ENCODE data around the genes ATP5F1E and CDH26.

- PRO-cap, 10 experiments, result peak in 8 of 10 experiments; most common plus-strand start chr20:59032114 (in 1); most common minus-strand start chr20:59032085 (in 4)
Observed at GRCh38 chr20:59031438-59032177, 527 bp downstream of the ATP5F1E start.

GRCh38 chr20:59032178-59033353 lies at the start of gene ATP5F1E:
TSS of gene ATP5F1E (minus strand) at chr20:59032335.
- PRO-cap, 10 experiments, result peak in 10 of 10 experiments; most common plus-strand start chr20:59032570 (in 7); most common minus-strand start chr20:59032302 (in 3)

DNA sequence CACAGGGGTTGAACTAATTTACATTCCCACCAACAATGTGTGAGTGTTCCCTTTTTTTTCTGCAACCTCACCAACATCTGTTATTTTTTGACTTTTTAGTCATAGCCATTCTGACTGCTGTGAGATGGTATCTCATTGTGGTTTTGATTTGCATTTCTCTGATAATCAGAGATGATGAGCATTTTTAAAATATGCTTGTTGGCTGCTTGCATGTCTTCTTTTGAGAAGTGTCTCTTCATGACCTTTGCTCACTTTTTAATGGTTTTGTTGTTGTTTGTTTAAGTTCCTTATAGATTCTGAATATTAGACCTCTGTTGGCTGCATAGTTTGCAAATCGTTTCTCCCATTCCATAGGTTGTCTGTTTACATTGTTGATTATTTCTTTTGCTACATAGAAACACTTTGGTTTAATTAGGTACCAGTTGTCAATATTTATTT lies 1.8 kb upstream of the ZNF831 start:
- PRO-cap, 10 experiments, result no peak in any of the 10 experiments

DNA sequence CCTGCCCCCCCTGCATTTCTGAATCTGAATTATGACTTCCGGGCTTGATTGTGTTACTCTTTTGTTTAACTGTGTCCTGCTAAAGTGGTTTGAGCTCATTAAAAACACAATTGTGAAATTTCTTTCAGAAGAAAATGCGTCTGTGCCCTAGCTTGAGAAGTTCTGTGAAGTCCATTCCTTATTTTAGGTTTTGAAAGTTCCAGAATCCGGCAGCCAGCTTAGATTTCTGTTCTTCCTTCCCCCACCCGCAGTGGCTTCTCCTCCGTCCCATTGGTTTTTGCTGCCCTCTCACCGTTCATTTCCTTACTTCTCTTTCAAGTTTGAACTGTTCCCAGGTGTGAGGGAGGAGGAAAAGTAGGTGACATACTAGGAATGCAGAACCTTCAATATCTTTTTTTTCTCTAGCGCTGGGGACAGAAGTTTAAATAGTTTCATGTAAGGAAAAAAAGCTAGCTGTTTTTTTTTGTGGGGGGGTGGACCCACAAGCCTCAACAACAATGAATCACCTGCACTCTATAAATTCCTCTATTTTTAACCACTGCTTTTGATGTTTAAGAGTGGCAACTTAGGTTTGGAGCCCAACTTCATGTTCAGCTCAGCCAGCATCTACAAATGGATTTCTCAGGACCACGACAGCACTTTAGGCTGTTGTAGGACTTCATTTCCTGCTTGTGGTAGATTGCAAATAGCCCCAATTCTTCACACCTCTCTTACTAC lies 7.2 kb upstream of the EDN3 start:
- PRO-cap, 10 experiments, result no peak in any of the 10 experiments

GRCh38 chr20:59469566-59470292 lies 134.6 kb upstream of the PHACTR3 start:
- PRO-cap, 10 experiments, result no peak in any of the 10 experiments

- PRO-cap, 10 experiments, result no peak in any of the 10 experiments
Observed at GRCh38 chr20:59948763-59949118, 8.6 kb downstream of the FAM217B start.

DNA sequence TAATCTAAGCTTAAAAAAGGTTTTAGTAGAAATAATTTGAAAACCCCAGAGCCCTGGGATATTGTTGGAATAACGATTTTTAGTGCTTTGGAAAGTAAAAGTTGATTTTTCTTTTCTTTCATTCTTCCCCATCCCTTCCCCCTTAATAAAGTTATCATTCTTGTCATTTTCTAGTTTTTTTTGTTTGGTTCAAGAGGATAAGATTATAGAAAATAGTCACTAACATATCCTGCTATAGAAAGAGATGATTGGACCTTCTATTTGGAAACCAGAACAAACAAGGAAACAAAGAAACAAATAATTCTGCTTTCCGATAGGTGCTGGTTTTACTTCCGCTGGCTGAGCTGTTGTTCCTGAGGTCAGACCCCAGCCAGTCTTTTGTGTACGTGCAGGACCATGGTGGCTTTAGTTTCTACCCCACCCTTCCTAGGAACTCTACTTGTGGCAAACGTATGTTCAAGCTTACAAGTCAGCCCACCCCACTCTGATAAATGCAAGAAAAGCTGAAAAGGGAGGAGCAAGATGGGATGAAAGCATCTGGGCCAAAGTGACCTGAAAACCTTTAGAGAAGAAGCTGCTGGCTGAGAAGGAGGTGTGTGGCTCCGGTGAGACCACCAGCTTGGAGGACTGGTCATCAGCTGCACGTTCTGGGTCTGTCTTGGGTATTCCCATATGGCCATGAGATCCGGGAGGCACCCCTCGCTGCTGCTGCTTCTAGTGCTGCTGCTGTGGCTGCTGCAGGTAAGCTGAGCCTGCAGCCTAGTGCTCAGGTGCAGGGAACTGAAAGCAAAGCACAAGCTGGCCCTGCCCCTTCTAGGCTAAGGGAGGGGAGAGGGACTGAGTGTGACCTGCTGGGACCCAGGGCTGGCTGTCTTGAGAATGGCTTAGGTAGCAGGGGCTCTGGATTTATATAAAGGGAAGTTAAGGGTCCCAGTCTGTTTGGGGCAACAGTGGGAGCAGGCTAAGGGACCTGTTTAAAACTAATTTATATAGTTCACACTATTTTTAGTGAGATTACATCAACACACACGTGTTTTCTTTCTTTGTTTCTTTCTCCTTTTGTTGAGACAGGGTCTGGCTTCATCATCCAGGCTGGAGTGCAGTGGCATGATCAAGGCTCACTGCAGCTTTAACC lies at the start of gene CDH26:
Gene CDH26 (plus strand): TSS at position 369 of the 1,135 bp plus-strand sequence.
- PRO-cap, 10 experiments, result no peak in any of the 10 experiments

DNA sequence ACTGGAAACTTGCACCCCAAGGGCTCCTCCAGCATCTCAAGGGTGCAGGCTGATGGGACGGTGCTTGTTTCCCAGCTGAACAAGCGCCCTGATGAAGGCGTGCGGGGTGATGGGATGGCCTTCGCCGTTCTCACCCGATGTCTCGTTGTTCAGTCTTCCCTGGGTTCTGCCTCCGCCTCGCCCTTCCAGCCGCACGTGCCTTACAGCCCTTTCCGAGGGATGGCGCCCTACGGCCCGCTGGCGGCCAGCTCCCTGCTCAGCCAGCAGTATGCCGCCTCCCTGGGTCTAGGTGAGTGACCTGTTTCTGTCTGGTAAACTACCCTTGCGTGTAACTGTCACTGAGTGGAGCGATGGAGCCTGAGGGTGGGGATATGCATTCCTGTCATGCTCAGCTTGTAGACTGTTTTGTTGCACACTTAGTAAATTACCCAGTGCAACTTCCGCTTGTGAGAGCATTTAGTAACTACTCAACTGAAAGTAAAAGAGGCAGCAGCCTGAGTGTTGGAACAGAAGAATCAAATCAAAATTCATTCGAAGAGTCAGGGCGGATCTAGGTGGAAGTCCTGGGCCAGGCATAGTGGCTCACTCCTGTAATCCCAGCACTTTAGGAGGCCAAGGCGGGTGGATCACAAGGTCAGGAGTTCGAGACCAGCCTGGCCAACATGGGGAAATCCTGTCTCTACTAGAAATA lies 4.0 kb downstream of the LSM14B start:
- PRO-cap, 10 experiments, result no peak in any of the 10 experiments

DNA sequence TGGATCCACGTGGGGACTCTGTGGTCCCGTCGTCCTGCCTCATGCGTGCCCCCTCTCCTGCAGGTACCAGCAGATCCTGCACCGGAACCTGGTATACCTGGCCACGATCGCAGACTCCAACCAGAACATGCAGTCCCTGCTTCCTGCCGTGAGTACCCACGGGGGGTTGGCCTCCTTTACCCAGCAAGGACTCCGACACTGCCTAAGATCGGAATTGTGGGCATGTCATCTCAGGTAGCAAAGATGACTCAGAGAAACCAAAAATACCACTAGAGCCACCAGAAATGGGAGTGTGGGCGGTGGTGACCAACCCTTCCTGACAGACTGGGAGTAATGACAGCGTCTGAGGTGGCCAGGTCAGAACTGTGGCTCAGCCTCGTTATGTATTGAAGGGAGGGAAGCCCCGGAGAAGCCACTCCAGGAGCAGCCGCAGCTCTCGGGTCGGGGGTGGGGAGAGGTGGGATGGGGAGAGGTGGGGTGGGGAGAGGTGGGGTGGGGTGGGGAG lies 16.3 kb downstream of the SS18L1 start:
- PRO-cap, 10 experiments, result no peak in any of the 10 experiments

- PRO-cap, 10 experiments, result no peak in any of the 10 experiments
Observed at GRCh38 chr20:62161232-62161733, 17.7 kb downstream of the SS18L1 start.

- PRO-cap, 10 experiments, result no peak in any of the 10 experiments
Observed at GRCh38 chr20:62167566-62168148, 15.2 kb upstream of the MTG2 start.

DNA sequence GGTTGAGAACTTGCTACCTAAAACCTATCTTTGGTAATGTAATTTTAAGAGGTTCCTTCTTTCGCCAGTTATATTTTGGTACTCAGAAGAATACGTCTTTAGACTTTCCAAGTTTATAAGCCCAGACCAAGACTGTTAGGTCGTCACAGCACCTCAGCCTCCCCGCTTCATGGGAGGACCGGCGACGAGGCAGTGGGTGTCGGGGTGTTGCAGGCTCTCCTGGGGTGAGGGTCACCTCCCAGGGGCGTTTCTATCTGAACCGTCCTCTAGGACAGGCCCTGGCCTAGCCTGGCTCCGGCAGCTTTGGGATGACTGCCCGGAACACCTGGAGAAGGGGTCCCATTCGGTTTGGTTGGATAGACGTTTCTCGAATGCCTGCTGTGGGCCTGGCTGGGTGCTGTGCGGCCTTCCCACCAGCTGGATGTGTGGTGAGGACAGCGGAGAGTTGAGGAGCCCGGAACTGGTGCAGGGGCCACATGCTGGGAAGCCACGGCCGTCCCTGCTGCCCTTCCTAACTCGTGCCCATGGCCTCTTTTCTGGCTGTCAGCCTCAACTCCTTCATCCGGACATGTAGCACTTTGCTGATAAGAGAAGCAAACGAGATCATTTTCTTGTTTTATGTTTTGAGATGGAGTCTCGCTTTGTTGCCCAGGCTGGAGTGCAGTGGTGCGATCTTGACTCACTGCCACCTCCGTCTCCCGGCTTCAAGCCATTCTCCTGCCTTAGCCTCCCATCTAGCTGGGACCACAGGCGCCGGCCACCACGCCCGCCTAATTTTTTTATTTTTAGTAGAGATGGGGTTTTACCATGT lies 1.1 kb downstream of the OSBPL2 start:
- PRO-cap, 10 experiments, result peak in 7 of 10 experiments; most common plus-strand start position 416 of the sequence (in 1); most common minus-strand start position 425 of the sequence (in 7)

DNA sequence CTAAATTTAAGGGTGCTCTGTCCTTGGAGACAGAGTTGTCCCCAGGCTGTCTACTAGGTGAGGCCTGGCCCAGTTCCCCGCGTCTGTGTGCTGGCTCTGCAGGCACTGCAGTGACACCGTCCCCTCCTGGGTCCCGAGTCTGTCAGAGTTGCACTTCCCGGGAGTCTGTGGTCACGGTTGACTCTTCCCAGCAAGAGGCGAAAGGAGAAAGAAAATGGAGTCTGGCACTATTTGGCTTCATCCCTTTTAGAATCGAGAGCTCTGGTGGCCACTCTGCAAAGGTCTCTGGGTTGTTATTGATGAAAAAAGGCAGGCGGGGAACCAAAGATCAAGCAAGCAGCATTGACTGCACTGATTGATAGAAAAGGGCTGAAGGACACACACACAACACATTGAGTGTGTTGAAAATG lies 19.6 kb upstream of the ADRM1 start:
- PRO-cap, 10 experiments, result no peak in any of the 10 experiments

DNA sequence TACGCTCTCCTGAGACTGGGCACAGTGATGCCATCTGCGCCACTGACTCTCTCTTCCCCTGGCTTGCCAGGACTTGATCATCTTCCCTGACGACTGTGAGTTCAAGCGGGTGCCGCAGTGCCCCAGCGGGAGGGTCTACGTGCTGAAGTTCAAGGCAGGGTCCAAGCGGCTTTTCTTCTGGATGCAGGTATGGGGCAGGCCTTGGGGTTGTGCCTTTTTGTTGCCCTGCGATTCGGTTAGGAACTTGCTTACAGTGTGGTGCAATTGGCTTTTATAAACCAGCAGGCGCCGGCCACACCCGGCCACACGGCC lies 1.6 kb downstream of the ADRM1 start:
- PRO-cap, 10 experiments, result peak in 1 of 10 experiments; most common plus-strand start position 87 of the sequence (in 1); most common minus-strand start position 246 of the sequence (in 1)

DNA sequence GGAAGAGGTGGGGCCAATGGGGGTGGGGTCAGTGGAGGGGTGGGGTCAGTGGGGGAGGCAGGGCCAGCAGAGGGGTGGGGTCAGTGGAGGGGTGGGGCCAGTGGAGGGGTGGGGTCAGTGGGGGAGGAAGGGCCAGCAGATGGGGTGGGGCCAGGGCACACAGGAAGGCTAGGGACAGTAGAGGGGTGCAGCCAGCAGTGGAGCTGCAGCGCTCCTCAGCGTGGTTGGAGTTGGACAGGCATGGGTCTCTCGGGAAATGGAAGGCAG lies 18.8 kb downstream of the ADRM1 start:
- PRO-cap, 10 experiments, result peak in 1 of 10 experiments; most common plus-strand start position 197 of the sequence (in 1); most common minus-strand start position 73 of the sequence (in 1)

GRCh38 chr20:62361696-62362257 lies 5.3 kb downstream of the LAMA5 start:
- PRO-cap, 10 experiments, result peak in 1 of 10 experiments; most common plus-strand start chr20:62362086 (in 1); most common minus-strand start chr20:62361890 (in 1)

GRCh38 chr20:62370914-62371255 lies 3.8 kb upstream of the LAMA5 start:
- PRO-cap, 10 experiments, result no peak in any of the 10 experiments

- PRO-cap, 10 experiments, result no peak in any of the 10 experiments
Observed at GRCh38 chr20:62372252-62372709, 5.2 kb upstream of the LAMA5 start.

- PRO-cap, 10 experiments, result no peak in any of the 10 experiments
Observed at GRCh38 chr20:62378138-62378525, 8.8 kb upstream of the RPS21 start.

DNA sequence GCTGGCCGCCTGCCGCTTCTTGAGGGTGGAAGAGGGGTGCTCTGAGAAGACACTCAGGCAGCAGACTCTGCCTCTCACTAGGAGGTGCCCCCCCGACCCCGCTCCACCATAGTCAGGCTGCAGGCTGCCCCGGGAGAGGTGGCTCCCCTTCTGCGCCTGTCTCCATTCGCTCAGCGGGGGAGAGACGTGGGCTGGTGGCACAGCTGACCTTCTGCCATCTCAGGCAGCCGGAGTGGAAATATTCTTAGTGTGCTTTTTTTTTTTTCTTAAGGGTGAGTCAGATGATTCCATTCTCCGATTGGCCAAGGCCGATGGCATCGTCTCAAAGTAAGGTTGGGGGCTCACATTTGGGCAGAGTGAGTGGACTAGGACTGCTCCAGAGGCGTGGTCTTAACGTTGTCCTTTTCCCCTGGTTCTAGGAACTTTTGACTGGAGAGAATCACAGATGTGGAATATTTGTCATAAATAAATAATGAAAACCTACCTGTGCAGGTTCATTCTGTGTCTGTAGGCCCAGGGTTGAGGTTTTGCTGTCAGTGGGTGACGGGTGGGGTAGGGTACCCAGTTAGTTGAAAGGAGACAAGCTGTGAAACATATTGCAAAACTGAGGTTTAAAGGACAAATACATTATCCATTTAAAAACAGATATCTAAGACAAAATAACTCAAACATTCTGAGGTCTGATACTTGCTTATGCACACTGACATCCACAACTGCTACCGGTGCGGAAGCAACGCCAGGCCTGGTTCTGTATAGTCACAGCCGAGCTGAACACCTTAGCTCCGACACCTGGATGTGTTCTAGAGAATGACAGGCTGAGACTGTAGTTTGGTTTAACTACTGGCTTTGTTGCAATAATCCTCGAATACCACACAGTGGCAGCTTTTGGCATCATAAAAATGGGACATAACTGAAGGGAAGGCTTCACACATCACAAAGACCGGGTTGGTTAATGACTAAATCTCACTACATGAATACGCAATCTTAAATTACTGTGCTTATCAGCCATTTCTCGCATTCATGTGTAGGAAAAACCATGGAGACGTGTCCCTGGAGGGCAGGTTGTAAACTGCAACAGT lies 1.5 kb downstream of the RPS21 start:
- PRO-cap, 10 experiments, result no peak in any of the 10 experiments

All from Metastatic Breast Carcinoma in the Brain (tissue), 10 donors.